ENCODE measurements around a stretch of chr16.

- PRO-cap, result no peak
Observed at GRCh38 chr16:17591141-17591663, 120.4 kb upstream of the XYLT1 start.

DNA sequence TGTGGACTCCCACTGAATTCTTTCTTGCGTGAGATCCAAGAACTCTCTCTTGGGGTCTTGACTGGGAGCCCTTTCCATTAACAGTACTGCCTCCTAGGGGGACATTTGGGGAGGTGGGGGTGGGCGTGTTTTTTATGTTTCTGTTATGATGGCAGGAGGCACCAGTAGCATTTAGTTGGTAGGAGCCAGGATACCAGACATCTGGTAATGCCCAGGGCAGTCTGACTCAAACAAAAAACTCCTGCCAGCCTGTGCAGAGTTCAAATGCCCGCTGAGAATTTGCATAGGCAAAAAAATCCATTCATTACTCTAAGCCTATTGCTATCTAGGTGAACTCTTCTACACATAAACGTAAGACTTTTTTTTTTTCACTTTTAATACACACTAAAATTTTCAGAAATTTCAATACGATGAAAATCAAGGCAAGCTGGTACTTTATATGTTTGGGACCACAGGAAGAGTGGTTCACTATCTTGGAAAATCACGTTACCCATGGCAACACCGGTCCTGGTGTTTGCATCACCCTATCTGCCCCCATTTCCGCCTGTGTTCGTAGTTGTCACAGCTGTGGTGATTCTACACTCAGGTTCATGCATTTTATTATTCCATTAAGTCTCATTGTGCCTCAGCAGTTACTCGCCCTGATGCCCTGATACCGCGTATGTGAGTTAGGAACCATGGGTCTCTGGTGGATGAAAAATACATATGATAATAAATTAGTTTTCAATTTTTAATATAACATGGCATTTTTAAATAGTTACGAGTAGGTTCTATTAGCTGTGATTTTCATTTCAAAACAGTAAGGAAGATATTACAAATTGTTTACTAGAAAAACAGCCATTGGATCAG, 121.1 kb upstream of the XYLT1 start:
- PRO-cap, result no peak

DNA sequence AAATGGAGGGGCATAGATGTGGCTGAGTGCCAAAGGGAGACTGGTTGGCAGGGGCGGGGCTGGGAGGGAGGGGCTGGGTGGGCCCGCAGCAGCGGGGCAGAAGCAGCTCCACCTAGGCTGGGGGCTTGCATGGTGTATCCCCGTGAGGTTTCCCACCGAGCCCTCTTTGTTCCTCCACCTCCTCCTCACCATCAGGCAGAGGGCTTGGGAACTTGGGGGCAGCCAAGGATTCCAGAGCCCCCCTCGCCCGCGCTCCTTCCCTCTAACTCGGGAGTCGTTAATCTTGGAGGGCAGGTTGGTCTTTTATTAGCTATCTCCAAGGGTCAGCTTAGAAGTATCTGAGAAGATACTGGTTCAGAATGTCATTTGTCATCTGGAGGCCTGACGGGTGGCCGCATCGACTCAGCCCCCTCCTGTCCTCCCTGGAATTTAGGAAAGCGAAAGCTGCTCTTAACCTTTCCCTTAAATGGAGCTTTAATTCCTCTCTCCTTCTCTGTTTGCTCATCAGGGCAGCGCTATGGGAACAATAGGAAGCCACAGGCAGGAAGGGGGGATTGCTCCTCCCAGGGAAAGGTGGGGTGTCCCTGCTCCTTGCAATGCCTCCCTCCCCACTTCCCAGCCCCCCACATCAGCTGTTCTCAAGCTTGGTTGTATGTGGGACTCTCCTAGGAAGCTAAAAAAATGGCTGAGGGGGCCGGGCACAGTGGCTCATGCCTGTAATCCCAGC, 274.3 kb upstream of the XYLT1 start:
- PRO-cap, result bidirectional peak, plus-strand start at position 546 of the sequence, minus-strand start at position 424 of the sequence

DNA sequence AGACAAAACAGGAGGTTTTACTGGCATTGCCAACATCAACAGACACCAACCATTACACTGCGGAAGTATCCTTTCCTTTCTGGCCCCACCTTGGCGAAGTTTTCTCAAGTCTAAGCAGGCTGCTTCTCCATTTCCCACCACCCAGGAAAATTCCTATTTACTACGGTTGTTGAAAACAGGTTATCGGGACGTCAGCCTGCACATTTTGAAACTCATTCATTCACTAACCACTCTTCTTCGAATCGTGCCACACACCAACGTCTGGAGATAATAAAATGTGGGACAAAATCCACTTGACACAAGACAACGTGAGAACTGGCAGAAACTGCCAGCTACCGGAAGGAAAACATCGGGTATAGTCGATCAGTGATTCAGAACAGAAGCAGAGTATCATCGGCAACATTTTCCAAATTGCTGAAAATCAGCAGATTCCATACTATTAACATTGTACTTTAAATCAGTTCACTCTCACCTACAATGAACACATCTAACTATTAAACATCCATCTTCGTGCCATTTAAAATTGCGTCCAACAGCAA, 935 bp downstream of the RPS15A start:
- PRO-cap, result unidirectional peak, plus-strand start at position 301 of the sequence; unidirectional peak, plus-strand start at position 374 of the sequence

GRCh38 chr16:18791243-18791595, 1.1 kb upstream of the RPS15A start:
- PRO-cap, result no peak

- PRO-cap, result no peak
Observed at GRCh38 chr16:18839569-18840036, 38.3 kb upstream of the ARL6IP1 start.

DNA sequence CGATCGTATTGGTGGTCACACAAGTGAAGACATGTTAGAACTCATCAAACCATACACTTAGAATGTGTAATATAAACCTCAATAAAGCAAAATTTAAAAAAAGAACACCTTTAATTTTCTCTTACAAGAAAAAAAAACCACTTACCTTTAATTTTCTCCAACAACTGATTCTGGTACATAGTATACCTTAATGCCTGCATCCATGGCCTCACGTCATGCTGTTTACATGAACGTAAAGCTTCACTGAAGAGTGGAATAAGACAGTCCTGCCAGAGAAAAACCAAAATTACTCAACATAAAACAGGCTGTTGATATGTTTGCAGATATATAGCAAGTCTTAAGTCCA, 56.6 kb upstream of the ARL6IP1 start:
- PRO-cap, result no peak

DNA sequence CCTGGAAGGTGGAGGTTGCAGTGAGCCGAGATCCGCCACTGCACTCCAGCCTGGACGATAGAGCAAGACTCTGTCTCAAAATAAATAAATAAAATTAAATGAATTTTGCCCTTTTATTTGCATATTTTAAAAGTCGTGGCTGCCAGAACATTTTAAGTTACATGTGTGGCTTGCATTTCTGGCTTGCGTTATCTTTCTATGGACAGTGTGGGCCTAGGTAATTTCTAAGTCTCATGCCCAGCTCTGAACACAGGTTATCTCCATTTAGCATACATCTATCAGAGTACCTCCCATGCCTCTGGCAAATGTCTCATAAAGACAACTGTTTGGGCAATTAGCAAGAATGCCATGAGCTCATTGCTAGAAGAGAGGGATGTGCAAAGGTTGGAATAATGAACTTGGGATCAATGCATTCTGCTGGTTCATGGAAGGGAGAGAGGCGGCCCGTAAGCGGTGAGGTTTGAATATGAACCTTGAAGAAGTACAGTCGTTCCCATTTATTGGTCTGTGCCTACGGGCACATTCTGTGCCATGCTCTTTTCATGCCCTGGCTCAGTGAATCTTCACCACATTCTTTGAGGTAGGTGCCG, 14.4 kb downstream of the SYT17 start:
- PRO-cap, result no peak

DNA sequence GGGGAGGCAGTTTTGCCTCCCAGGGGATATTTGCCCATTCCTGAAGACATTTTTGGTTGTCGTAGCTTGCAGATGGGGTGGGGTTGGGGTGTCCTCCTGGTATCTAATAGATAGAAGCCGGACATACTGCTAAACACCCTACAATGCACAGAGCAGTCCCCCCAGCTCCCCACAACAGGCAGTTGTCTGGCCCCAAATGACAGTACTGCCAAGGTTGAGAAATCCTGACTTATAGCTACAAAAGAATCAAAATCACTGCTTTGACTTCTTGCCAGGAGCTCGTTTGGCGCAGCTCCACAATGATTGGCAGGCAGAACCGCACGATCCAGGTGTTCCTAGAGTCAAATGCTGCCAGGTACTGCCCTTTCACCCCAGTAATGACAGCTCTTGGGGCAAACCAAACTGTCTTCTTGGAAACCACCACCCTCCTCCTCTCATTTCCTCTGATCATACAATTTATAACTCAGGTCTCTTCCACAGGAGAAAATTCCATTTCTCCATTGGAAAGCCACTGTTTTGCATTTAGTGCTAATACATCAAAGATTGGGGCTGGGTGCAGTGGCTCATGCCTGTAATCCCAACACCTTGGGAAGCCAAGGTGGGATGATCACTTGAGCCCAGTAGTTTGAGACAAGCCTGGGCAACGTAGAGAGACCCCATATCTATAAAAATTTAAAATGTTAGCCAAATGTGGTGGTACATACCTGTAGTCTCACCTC, 2.2 kb upstream of the TMC5 start:
- PRO-cap, result unidirectional peak, minus-strand start at position 204 of the sequence

- PRO-cap, result unidirectional peak, plus-strand start at chr16:19716420
Observed at GRCh38 chr16:19716149-19716716, 1.8 kb downstream of the KNOP1 start.

GRCh38 chr16:19767332-19767758, 49.3 kb downstream of the IQCK start:
- PRO-cap, result no peak

DNA sequence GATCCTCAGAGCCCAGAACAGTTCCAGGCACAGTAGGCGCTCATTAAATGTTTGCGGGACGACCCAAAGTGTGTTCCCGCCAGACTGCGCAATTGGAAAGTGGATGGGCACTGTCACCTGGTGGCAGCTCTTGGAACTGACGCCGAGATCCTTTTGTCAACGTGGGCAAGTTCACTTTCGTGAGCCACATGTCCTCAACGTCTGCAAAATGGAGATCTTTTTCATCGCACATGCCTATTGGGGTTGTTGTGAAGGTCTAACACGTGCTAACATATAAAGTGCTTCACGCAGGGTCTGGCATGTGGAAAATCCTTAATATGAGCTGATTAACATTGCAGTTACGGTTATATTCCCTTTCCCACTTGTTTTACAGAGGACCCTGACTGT, 1.7 kb upstream of the GPRC5B start:
- PRO-cap, result no peak

GRCh38 chr16:20324212-20324790, 3.0 kb downstream of the GP2 start:
- PRO-cap, result no peak

DNA sequence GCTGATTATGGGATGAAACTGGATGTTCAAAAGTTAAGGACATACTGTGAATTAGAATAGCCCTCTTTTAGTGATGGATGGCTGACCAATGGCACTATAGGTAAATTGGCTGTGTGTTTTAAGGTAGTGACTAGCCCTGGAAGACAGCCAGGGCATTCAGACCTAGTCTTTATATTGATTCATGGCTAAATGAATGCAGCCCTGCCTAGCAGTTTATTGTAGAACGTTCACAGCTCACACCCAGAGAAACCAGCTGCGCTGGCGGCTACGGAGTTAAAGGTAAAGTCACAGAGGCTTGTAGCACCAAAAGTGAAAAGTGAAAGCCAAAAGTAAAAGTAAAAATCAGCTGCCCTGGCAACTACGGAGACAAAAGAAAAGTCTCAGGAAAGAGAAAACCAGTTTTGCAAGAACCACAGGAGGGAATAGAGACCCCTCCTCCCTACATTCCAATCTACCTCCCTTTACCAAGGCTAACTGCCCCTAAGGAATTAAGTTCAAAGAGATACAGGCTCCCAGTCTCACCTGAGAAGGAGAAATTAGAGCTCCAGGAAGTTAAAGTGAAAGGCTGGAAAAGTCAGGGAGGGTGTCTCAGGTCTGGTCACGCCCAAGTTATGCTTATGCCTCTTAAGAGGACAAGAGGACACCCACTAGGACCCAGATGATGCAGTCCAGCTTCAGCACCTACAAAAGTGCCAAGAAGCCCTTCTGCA, 21.7 kb downstream of the ACSM1 start:
- PRO-cap, result unidirectional peak, minus-strand start at position 559 of the sequence

- PRO-cap, result no peak
Observed at GRCh38 chr16:20791812-20792441, 14.3 kb downstream of the ERI2 start.

- PRO-cap, result bidirectional peak, plus-strand start at chr16:20901256, minus-strand start at chr16:20901280; bidirectional peak, plus-strand start at chr16:20901593, minus-strand start at chr16:20901510
Observed at GRCh38 chr16:20900964-20902112, 767 bp downstream of the LYRM1 start.

GRCh38 chr16:20911458-20911666, 10.8 kb downstream of the LYRM1 start:
- PRO-cap, result no peak

- PRO-cap, result no peak
Observed at GRCh38 chr16:21261966-21262377, 16.1 kb downstream of the CRYM start.

GRCh38 chr16:21301303-21302045, 23.4 kb upstream of the CRYM start:
- PRO-cap, result bidirectional peak, plus-strand start at chr16:21301516, minus-strand start at chr16:21301409; bidirectional peak, plus-strand start at chr16:21301595, minus-strand start at chr16:21301620; bidirectional peak, plus-strand start at chr16:21301872, minus-strand start at chr16:21301735

DNA sequence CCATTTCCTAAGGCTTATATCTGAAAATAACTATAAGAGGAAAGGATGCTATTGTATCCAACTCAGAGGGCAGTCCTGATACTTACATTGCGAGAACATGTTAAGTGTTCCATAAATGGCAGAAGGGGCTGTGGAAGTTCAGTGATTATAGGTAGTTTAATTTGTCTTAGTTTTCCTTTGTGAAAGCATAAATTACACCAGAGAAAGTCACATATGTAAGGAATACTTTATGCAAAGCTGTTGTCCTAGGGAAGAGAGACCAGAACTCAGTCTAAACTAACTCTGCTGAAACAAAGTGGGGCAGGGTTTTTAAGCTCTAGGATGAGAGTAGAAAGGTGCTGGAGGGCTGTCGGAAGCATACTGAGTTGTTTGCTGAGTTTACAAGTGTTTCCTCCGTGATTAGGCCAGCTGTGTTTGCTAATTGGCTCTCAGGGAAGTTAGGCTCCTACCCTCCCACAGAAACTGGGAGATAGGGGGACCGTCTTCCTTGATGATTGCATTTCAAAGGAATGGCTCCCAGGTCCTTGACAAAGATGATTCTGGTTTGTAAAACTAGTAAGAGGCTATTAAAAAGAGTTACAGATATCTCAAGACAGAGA, 24.3 kb upstream of the CRYM start:
- PRO-cap, result unidirectional peak, minus-strand start at position 362 of the sequence

Data from rectum (tissue), 1 donor.